ENCODE measurements around a stretch of chr1.

- RRBS: no CpG with 5 or more reads among the region's 9 CpGs
Observed at GRCh38 chr1:8873114-8874243, 5.0 kb downstream of the ENO1 start.

GRCh38 chr1:8937741-8938030 is 8.0 kb upstream of the CA6 start:
- RRBS: no CpG with 5 or more reads among the region's 4 CpGs

GRCh38 chr1:9181819-9182701 is 52.5 kb upstream of the H6PD start:
- RRBS: 15% methylated on average over 10 of the region's 79 CpGs

GRCh38 chr1:9201093-9201967 is 33.2 kb upstream of the H6PD start:
- RRBS: no CpG with 5 or more reads among the region's 23 CpGs

- RRBS: 78% methylated on average over 4 of the region's 23 CpGs
Observed at GRCh38 chr1:9232866-9233756, 1.5 kb upstream of the H6PD start.

- RRBS: no CpG with 5 or more reads among the region's 15 CpGs
Observed at GRCh38 chr1:9242365-9243157, 8.0 kb downstream of the H6PD start.

GRCh38 chr1:9263323-9263815 is 28.8 kb downstream of the H6PD start:
- RRBS: no CpG with 5 or more reads among the region's 22 CpGs

GRCh38 chr1:9294945-9295694 is 2.4 kb downstream of the SPSB1 start:
- RRBS: no CpG with 5 or more reads among the region's 12 CpGs

- RRBS: no CpG with 5 or more reads among the region's 19 CpGs
Observed at GRCh38 chr1:9295727-9296539, 3.2 kb downstream of the SPSB1 start.

DNA sequence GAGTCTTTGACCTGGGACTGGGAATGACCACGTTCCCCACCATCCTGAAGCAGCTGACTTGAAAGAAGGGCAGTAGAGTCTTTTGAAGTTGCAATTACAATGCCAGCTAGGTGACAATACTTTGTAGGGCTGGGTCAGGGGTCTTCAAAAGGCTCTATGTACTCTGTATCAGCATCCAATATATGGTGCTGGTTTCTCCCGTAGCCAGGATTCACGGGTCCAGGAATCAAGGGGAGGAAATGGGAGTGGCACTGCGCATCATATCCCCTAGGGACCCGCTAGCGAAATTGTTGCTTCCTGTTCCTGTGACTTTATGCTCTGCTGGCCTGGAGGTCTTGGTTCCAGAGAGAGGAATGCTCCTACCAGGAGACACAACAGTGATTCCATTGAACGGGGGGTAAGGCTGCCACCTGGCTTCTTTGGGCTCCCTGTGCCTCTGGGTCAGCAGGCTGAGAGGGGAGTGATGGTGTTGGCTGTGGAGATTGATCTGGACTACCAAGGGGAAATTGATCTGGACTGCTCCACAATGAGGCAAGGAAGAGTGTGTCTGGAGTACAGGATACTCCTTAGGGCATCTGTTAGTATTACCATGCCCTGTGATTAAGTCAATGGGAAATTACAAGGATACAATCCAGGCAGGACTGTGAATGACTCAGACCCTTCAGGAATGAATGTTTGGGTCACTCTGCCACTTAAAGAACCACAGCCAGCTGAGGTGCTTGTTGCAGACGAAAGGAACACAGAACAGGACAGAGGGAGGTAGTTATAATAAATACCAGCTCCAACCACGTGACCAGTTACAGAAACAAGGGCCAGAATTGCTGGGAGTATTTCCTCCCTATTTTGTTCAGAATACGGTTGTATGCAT is 10.2 kb downstream of the SPSB1 start:
- RRBS: no CpG with 5 or more reads among the region's 10 CpGs

DNA sequence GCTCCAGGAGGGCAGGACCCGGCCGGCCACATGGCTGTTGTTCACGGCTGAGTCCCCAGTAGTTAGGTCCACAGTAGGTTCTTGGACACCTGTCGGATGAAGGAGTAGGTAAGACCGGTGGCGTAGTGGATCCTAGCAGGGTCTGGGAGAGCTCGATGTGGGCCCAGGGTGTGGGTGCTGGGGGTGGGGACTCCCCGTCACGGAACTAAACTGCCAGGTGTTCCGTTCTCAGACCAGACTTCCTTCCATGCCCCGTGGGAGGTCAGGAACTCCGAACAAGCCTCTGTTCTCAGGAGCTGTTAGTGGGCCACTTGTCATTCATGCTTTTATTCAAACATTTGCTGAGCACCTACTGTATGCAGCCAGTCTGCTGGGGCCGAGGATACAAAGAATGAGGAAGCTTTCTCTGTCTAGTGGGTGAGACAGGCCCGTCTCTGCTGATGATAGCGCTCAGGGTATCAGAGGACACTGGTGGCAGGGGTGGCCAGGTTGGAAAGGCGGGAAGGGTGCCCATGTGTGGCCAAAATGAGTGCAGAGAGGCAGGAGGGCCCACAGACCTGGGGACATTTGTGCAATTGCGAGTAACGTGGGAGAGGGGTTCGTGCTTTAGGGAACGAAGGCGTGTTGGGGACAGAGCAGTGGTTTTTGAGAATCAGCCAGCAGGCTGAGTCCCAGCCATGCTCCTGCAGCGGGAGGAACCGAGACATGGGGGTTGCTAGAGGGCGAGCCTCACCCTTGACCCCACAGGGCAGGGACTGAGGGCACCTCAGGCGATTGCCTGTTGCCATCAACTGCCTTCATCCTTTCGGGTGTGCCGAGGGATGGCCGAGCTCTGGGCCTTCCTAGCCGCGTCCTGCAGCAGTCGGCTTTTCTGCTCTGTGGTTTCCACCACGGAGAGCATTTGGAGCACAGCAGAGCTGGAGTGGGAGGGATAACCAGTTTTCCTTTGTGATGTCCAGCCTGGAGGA is 13.0 kb downstream of the SPSB1 start:
- RRBS: no CpG with 5 or more reads among the region's 32 CpGs

DNA sequence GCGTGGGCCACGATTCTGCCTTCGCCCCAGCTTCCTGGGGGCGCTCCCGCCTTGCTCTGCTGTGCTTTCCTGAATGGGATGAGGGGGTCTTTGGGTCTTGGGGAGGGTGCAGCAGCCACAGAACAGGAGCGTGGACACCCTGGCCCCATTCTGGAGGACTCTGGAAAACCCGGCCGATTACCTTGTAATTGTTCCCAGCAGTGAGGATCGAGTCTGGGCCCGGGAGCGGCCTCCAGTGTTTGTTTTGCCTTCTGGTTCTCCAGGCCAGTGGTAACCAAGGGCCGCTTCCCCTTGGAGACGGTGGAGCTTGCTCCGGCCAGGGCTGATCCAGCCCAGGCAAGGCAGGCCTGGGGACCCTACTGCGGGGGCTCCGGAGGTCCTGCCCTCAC is 46.1 kb downstream of the SPSB1 start:
- RRBS: 72% methylated on average over 7 of the region's 16 CpGs

GRCh38 chr1:9375883-9376391 is 83.2 kb downstream of the SPSB1 start:
- RRBS: no CpG with 5 or more reads among the region's 19 CpGs

DNA sequence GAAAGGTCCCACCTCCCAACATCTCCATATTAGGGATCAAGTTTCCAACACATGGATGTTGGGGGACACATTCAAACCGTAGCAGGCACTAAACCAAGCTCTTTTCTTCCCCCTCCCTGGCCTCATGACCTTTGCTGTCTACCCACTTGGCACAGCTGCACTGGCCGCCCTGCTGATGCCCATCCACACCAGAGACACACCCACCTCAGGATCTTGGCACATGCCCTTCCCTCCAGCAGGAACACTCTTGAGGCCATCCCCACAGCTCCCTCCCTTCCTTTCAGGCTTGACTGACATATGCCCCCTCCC is 98.7 kb upstream of the SLC25A33 start:
- RRBS: no CpG with 5 or more reads among the region's 2 CpGs

GRCh38 chr1:9561284-9561818 is 22.1 kb downstream of the SLC25A33 start:
- RRBS: no CpG with 5 or more reads among the region's 4 CpGs

DNA sequence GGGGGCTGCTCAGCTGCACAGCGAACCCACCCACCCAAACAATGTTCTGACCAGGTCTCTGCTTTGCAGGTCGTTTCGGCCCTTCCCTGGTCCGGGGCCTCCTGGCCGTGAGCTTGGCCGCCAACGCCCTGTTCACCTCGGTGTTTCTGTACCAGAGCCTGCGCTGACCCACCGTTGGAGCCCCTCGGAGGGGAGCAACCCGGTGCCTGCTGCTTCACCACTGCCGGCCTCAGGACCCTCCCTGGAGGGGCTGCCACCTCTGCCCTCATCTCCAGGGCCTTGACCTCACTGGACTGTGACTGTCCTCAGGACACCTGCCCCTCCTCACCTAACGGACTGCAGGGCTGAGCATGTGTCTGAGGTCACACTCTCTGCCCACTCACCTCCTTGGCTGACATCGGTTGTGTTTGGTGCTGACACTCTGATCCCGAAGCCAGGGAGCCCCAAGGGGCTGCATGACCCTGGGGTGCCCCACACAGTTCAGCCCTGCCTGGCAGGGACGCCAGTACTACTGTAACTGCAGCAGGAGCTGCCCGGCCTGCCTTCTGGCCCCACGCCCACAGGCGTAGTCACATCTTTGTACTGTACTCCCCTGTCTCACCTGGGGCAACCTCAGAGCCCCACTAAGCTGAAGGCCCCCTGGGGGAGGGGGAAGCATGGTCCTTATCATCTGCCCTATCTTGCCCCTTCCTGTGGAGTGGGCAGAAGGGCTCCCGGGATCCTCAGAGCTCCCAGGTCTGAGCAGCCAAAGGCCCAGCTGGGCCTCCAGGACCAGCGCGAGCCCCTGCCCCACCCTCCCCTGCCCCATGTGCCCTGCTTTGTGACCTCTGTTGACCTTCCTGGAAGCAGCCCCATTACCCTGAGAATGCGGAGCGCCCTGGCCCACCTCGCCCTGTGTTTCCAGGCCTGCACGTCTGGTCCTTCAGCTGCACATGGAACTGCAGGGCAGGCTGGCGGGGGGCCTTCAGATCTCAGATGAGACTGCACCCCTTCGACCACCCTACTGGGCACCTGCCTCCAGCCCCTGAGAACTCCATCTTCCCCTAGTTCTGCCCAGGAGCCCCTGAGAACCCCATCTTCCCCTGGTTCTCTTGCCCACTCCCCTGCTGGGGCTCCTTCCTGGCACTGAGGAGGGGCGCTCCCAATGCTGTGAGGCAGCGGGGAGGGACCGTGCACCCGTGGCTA is 24.6 kb downstream of the TMEM201 start:
- RRBS: no CpG with 5 or more reads among the region's 33 CpGs

GRCh38 chr1:9626814-9627777 is 24.4 kb upstream of the PIK3CD start:
- RRBS: no CpG with 5 or more reads among the region's 58 CpGs

- RRBS: 67% methylated on average over 3 of the region's 38 CpGs
Observed at GRCh38 chr1:9716989-9718344, 65.9 kb downstream of the PIK3CD start.

- RRBS: 3% methylated on average over 36 of the region's 97 CpGs
Observed at GRCh38 chr1:9822643-9823795, 746 bp downstream of the CLSTN1 start.

DNA sequence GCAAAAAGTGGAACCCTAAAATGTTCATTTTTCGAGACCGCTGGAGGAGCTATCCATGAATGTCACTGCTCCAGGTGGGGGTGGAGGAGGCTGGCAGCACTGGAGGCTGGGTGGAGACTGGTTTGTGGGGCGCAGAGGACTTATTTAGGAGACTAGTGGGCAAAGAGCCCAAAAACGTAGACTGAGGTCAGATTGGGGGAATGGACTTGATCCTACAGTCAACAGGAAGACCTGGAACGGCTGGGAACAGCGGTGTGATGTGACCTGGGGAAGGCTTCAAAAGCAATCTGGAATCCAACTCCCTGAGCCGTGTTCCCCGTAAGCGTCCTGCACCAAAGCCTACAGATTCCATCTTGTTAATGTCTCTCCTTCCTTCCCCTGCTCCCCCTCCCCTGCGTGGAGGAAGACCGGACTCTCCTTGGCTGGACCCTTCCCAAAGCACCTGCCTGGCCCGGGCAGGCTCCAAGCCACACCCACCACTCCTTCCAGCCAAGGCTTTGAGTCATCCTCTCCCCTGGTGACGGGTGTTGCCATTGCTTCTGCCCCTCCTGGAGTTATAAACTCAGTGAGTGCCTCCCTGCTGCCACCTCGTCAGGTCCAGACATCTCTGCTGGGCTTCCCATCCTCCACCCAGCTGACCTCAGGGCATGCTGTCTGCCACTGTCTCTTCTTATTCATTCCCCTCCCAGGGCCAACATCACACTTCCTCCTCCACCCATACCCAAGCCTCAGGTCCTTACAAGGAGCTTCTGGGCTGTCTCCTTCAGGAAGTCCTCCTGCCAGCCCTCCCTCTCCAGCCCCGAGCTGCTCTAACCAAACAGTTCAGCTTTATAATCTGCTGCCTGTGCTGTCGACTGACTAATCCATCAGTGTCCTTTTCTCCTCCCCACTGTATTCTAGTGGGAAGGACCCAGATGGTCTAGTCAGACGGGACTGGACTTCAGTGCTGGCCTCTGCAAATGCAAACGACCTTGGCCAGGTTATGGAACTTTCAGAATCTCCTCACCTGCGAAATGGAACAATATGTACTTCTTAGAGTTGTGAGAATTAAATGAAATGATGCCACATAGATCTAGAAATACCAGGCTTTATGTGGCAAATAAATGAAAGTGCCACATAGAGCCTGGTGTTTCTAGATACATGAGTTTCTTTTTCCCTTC is 1.7 kb upstream of the CLSTN1 start:
- RRBS: no CpG with 5 or more reads among the region's 19 CpGs